Omental fat pad (tissue), 4 donors: ENCODE measurements around a stretch of chr11.

- PRO-cap = no peak
- RAMPAGE, long total RNA, 4 experiments = no peak in any of the 4 experiments
Observed at GRCh38 chr11:128489089-128489563, 98.2 kb downstream of the ETS1 start.

DNA sequence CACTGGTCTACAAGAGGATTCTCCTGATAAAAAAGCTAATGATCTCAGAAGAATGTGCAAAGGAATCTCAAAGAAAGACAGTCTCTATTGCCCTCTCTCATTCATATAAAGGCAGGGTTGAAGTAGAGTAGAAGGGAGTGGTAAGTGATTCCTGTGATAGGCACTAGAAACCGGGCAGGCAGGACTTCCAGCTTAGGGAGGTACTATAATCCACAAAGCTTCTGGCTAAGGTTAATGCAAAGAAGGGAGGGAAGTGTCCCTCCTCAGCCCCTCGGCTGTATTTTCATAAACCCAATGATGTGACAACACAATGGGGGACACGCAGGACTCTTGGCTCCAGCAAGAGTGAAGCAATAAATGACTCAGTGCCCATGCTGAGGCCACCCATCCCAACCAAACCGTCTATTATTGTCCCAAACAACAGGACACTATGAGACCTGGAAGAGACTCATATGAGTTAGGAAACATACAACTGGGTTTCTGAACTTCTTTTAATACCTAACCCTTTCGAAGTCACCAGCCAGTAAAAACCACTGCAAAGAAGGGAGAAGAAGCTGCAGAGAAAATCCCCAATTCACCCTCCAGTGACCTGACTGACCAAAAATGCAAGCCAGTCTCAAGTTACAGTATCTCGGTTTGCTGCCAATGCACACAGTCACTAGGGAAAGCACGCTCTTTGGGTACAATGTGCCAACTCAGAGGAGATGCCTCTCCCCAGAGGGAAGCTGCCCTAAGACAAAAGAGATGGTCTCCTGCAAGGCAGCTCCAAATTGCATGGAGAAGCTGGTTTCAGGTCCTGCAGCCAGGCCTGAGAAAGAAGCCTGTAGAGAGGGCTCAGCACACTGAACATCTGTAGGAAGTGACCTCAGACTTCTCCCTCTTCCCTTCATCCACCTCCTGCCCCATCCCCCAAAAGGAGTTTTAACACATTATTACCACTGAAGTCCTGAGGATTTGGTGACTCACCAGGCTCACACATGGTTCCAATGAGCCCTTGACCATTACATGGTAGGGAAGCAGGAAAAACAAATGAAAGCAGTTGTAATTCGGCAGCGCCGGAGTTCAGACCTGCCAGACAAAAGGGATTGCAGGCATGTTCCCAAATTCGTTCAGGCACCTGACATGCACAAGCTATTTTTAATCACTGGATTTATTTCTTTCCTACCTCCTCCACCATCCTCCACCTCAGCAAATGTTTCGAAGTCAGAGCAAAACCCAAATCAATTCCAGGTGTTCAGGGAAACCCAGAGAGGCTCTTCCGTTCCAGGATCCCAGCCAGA is 90.3 kb downstream of the ETS1 start:
- PRO-cap = no peak
- RAMPAGE, long total RNA, 4 experiments = no peak in any of the 4 experiments

- PRO-cap = no peak
- RAMPAGE, long total RNA, 4 experiments = no peak in any of the 4 experiments
Observed at GRCh38 chr11:128500178-128500560, 87.2 kb downstream of the ETS1 start.

DNA sequence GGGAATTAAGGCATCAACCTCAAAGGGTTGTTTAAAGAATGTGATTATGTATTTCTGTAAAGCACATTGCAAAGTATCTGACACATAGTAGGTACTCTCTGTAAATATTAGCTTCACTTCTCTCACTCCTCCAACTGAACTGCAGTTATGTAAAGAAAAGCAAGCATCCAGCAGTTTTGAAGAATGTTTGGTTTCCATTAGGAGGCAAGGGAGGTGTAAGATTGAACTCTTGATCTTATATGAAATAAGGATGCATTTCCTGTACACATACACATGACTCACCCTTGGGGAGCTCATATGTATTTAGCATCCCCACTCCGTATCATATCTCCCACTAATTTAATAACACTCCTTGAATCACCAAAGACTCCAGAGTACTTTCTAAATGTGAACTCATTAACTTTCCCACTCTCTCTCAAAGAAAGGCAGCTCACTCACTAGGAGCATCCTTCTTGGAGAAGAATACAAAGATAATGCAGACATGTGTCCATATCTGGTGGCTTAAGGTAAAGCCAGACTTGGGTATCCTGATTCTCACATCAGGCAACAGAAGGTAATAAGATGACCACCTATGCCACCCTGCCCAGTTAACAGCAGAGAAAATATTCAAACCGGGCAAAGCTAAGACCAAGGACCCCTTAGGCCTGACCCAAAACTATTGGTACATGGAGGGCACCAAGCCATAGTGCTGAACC is 77.3 kb downstream of the ETS1 start:
- PRO-cap = no peak
- RAMPAGE, long total RNA, 4 experiments = no peak in any of the 4 experiments

DNA sequence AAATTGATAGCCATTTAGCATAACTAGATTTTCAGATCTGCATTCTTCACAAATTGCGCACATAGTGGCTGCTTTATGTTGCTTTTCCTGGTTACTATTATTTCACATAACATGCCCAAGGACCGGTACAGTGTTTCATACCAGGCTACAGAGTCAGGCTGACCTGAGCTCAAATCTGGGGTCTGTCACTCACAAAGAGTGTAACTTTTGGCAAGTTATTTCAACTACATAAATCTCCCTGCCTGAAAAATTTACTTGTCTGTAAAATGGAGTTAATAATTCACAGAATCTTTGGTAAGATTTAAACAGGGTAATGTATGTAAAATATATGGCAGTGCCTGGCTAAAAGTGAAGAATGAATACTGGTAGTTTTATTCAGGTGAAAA is 49.0 kb downstream of the ETS1 start:
- PRO-cap = no peak
- RAMPAGE, long total RNA, 4 experiments = no peak in any of the 4 experiments

- PRO-cap = no peak
- RAMPAGE, long total RNA, 4 experiments = no peak in any of the 4 experiments
Observed at GRCh38 chr11:128549239-128549821, 38.0 kb downstream of the ETS1 start.

- PRO-cap = no peak
- RAMPAGE, long total RNA, 4 experiments = no peak in any of the 4 experiments
Observed at GRCh38 chr11:128561133-128561415, 26.3 kb downstream of the ETS1 start.

DNA sequence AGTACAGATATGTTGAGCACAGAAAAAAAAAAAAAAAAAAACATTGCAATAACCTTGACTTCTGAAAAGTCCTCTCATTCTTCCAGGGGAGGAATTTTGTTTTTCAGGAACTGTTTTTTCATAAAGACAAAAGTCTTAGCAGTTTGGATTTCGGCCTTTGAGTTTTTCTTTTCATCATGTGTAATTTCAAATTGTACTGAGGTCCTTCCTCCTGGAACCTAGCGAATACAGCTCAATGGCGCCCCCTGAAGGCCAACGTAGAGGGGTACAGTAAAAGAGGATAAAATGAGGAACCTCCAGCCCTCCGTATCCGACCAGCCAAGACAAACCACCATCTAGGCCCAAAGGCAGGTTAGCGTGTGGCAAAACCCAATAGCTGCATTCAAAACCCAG is 43.0 kb upstream of the ETS1 start:
- PRO-cap = no peak
- RAMPAGE, long total RNA, 4 experiments = no peak in any of the 4 experiments

DNA sequence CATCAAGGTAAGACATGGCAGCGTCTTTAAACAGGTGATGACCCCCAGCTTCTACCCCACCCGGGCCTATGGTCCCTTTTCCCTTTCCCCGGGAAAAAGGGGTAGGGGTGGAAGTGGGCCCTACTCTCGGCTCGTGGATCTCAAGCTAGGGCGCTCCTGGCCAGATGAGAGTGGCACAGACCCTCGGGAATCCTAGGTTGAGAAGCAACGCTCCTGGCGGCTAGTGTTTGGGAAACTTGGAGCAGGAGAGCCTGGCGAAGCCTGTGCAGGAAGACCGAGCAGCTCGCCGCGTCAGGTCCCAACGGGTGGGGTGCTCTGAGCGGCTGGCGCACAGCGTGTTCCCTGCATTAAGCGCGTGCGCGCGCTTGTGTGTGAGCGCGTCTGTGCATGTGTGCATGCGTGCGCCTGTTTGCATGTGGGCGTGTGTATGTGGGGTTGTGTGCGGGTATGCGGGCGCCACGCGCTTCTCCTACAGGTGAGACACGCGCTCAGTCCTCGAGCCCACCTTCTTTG is 7.1 kb upstream of the FLI1 start:
- PRO-cap = no peak
- RAMPAGE, long total RNA, 4 experiments = no peak in any of the 4 experiments

DNA sequence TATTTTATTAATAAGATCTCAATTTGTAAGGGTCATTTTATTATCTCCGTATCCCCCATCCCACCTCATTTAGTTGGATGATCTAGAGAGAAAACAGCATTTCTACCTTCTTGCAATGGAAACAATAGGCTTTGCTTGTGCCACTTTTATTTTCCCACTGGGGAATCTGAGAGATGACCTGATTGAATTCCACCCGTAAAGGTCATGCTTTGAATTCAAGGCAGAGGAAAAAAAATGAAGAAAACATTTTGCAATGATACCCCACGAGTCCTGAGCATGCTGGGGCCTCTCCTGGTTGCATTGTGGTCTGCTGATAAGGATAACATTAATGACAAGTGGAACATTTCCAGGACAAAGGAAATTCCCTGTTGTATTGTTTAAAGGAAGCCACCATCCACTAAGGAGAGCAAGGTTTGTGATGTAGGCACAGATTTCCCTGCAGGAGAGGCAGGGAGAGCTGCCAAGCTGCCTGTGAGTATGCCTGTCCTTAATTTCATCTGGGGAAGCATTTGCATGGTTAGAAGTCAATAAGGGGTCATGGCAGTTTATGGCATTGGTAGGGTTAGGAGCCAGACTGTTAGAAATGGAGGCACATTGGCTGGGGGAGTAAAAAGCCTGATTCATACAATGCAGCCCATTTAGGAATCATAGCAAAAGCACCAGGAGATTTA is 21.8 kb downstream of the FLI1 start:
- PRO-cap = no peak
- RAMPAGE, long total RNA, 4 experiments = no peak in any of the 4 experiments

DNA sequence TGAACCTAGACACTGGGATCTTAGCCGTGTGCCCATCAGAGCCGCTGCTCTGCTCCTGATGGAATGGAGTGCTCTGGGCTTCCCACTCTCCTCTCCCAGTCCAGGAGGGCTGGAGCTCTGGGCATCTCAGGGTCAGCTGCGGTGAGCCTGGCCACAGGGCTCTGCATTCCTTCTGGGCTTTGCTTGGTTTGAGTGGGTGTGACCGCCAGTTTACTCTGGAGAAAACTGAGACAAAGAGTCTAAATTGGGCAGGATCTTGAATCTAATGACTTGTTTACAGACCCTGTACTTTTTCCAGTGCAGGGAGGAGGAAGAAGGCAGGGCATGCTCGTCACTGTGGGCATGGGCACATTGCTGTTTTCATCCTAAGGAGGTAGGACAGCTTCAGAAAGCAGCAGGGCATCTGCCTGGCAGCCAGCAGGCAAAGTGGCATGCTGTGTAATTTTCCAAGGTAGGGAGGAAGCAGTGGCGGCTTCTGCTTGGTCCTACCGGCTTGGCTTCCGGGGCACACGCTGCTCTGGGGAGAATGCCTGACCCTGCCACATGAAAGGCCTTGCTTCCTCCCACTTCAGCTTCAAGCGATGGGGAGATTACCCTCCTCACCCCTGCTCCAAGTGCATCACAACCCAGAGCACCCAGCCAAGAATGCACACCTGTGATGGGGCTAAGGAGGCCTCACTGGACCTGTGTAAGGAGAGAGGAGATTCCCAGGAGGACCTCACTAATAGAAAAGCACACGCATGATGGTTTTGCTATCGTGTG is 22.9 kb downstream of the FLI1 start:
- PRO-cap = no peak
- RAMPAGE, long total RNA, 4 experiments = no peak in any of the 4 experiments

DNA sequence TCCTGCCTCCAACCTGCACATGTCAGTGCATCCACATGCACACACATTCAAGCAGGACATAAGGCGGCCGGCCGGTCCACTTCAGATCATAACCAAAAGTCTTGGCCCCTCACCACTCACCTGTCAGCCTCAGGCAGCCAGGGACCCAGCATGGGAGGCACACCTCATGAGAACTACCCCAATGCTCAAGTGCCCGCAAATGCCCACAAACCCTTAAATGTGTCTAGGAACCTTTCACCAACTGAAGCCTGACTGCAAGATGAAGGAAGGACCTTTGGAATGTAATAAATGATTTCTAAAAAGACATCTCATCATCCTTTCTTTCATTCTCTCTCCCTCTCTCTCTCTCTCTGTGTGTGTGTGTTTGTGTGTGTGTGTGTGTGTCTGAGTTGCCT is 31.4 kb downstream of the FLI1 start:
- PRO-cap = no peak
- RAMPAGE, long total RNA, 4 experiments = no peak in any of the 4 experiments

DNA sequence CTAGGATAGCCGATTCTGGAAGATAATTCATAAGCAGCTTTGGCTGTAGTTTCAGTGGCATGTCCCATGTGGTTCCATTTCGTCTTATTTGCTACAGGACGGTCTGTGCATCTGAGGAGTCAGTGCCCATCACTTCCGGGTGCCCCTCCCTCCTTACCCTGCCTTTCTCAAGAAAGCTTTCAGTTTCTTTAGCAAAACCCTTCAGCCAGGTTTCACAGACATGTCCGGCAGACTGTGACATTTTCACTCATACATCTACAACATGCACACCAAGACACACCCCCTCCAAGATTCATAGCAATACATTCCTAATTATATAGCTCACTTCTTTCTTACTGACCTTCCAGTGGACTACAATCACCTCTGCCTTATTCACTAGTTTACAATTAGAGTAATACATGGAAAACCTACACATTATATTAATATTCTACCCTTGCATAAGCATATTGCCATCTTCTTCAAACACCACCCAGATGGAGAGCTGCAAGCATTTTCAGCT is 14.2 kb downstream of the TP53AIP1 start:
- PRO-cap = no peak
- RAMPAGE, long total RNA, 4 experiments = no peak in any of the 4 experiments

DNA sequence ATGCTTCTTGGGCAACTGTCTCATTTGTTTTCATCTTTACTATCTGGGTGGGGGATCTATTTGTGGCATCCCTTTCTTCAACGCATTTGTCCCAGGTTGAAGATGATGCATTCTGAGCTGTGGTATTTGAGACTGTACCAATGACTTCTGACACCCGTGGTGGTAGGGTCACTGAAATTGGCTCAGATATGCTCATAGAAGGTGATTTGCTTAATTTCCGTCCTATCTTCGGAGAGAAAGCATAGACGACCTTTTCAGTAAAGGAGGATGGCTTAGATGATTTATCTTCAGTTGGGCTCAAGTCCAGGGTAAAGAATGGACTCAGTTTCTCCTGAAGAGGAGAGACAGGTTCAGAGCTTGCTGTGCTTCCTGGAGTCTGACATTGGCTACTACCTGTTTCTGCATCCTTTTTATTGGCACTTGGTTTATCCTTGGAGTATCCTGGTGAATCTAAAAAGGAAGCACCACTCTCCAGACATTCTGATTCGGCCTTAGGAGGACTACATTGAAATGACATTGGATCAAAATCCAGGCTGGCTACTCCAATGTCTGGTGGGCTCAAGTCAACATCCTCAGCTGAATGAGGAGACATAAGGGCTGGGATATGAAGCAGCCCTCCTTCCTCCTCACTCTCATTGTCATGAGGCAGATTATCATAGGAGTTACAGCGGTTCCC is 31.7 kb upstream of the TP53AIP1 start:
- PRO-cap = no peak
- RAMPAGE, long total RNA, 4 experiments = no peak in any of the 4 experiments

DNA sequence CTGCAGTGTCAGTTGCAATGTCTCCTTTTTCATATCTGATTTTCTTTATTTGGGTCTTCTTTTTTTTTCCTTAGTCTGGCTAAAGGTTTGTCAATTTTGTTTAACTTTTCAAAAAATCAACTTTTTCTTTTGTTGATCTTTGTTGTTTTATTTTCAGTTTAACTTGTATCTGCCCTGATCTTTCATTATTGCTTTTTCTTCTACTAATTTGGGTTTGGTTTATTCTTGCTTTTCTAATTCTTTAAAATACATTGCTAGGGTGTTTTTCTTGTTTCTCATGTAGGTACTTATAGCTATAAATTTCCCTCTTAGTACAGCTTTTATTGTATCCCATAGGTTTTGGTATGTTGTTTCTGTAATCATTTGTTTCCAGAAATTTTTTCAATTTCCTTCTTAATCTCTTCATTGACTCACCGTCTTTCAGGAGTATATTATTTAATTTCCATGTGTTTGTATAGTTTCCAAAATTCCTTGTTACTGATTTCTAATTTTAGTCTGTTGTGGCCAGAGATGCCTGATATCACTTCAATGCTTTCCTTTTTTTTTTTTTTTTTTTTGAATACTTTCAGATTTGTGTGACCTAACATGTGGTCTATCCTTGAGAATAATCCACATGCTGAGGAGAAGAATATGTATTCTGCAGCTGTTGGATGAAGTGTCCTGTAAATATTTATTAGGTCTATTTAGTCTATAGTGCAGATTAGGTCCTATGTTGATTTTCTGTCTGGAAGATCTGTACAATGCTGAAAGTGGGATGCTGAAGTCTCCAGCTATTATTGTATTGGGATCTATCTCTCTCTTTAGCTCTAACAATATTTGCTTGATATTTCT is 61.3 kb upstream of the TP53AIP1 start:
- PRO-cap = no peak
- RAMPAGE, long total RNA, 4 experiments = no peak in any of the 4 experiments

- PRO-cap = no peak
- RAMPAGE, long total RNA, 4 experiments = no peak in any of the 4 experiments
Observed at GRCh38 chr11:129013921-129014728, 71.5 kb upstream of the TP53AIP1 start.

- PRO-cap = no peak
- RAMPAGE, long total RNA, 4 experiments = no peak in any of the 4 experiments
Observed at GRCh38 chr11:129032077-129032546, 89.4 kb upstream of the TP53AIP1 start.

DNA sequence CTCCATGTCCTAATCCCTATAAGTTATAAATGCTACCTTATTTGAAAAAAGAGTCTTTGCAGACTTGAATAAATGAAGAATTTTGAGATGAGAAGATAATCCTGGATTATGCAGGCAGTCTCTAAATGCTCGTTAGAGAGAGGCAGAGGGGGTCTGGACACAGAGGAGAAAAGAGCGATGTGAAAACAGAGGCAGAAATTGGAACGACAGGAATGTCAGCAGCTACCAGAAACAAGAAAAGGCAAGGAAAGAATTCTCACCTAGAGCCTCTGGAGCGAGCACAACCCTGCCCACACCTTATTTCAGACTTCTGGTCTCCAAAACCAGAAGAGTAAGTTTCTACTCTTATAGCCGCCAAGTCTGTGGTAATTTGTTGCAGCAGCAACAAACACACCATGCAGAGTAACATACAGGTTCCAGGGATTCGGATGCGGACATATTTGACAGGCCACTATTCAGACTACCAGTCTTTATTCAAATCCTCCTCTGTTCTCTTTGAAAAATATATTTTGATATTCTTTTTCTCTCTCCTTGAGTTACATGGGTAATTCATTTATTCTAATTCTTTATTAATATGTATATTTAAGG is 23.8 kb upstream of the ARHGAP32 start:
- PRO-cap = no peak
- RAMPAGE, long total RNA, 4 experiments = no peak in any of the 4 experiments

GRCh38 chr11:129221881-129222306 is 29.8 kb upstream of the ARHGAP32 start:
- PRO-cap = no peak
- RAMPAGE, long total RNA, 4 experiments = no peak in any of the 4 experiments

DNA sequence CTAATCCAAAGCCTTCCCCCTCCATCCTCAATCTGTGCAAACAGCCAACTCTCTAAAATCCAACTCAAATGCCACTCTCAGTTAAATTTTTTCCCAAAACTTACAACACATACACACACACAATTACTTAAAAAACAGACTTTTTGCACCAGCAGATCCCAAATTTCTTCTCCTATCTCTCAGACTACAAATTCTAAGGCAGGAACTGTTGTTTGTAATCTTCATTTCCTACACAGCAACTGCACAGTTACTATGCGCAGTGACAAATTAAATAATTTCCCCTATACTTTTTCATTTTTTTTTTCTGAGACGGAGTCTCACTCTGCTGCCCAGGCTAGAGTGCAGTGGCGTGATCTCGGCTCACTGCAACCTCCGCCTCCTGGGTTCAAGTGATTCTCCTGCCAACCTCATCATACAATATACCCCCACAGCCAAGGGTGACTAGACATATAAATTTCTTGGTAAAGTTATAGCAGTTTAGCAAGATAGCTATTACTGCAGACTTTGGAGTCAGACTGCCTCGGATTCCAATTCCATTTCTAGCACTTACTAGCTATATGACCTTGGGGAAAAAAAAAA is 47.7 kb upstream of the ARHGAP32 start:
- PRO-cap = no peak
- RAMPAGE, long total RNA, 4 experiments = no peak in any of the 4 experiments